T47D (cell line): Measurements from ENCODE around the genes DGCR2, TBX1 and GNB1L.

GRCh38 chr22:18148351-18148788 is 1.6 kb upstream of the USP18 start:
- RRBS: no CpG with 5 or more reads among the region's 10 CpGs

- RRBS: no CpG with 5 or more reads among the region's 14 CpGs
Observed at GRCh38 chr22:18157311-18157715, 7.3 kb downstream of the USP18 start.

DNA sequence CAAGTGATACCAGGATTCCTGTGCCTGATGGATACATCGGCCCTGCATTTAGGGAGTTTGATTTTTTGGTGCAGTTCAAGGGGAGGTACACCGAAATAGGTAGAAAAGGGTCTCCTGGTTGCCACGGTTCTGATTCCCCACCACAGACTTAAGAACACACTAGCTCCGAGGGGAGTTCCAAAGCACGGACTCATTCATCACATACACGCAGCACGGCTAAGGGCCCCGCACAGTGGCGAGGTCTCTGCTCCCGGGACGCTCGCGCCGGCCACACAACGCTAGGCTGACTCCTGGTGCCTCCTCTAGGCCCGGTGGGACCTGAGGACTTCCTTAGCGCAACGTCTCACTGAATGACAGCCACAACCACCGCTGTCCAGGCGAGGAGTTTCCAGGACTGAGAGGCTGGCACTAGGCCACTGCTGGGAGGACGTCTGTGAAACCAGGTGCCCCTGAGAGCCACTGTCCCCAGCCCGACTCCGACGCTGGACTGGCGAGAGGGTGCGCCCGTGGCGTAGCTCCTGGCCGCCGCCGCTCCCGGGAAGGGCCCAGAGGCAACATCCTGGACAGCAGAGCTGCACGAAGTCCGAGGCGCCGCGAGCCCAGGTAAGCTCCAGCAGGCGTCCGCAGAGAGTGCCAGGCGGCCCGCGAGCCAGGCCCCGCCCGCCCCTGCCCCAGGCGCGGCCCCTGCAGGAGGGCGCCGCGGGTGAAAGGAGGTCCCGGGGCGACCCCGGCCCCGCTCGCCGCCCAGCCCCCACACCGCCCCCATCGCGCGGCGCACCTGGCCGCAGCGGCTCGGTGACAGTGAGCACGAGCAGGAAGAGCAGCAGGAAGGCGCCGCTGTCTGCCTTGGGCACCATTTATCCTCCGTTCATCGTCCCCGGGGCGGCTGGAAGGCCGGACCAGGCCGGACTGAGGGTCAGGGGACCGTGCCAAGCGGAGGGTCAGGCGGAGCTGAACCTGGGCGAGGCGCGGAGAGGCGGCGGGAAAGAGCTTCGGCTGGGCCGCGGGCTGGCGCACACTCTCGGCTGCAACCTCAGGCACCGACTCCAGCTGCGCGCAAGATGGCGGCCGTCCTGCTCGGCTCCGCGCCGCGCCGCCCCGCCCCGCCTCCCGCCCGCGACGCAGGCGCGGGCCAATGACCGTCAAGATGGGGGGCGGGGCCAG is at the start of gene DGCR2:
TSS of gene DGCR2 (minus strand) at position 1,063 of the 1,164 bp plus-strand sequence.
- RRBS: 0% methylated on average over 2 of the region's 106 CpGs

GRCh38 chr22:19176440-19177563 is 1.7 kb downstream of the SLC25A1 start:
- RRBS: 63% methylated on average over 5 of the region's 31 CpGs

GRCh38 chr22:19292038-19292979 is 790 bp upstream of the CLTCL1 start:
- RRBS: no CpG with 5 or more reads among the region's 40 CpGs

DNA sequence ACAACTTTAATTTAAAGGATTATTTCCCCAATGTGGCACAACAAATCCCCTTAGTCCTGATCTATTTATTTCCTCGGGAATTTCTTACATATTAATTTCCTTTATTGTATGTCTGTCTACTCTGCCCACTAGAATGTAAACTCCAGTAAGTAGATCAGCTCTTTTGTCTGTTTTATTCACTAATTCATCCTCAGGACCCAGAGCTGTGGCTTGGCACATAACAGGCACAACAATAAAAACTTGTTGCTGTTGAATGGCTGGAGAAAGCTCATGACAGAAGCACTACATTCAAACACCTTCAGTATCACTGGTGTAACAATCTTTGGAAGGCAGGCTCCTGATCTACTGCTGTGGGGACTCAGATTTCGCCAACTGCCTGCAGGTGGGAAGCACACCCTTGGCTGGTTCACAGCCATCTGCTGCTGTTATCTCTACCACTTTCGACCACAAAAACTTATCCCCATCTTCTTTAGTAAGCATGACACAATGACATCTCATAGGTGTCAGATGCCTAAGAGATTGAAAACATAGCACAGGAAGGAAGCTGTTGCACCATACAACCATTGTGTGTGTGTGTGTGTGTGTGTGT is 12.0 kb downstream of the HIRA start:
- RRBS: no CpG with 5 or more reads among the region's 3 CpGs

- RRBS: no CpG with 5 or more reads among the region's 5 CpGs
Observed at GRCh38 chr22:19424986-19425749, 6.4 kb downstream of the HIRA start.

DNA sequence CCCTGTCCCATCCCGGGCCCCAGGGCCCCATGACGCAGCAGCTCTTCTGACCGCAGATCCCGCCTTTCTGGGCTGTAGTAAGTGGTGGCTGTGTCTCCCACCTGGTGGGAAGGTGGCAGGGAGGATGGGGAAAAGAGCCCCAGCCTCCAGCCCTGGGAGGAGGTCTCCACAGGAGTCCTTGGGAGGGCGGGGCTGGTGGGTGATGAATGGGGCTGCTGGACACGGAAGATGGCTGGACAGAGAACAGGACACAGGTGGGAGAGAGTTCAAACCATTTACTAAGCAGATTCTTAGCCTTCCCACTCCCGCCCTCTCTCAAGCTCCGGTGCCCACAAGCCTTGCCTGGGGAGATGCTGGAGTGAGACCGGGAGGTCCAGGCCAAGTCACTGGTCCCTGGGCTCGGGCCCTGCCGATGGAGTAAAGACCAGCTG is 1.4 kb downstream of the CLDN5 start:
- RRBS: 89% methylated on average over 3 of the region's 11 CpGs

DNA sequence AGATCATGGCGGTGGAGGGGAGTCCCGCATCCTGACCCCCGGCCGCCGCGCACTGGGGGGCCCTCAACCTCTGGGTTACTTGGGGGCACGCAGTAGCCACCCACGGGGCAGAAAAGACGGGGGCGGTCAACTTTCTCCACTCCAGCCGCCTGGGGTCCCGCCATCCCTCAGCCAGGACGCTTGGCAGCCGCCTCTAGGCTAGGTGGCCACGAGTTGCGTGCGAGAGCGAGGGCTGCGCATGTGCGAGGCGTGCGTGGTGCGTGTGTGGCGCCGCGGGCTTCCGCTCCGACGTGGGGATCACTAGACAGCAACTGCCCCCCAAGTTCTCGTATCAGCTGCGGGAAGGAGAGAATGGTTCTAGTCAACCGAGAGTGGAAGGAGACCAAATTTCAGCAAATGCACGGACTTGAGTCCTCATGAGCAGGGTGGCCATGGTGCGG is 42.4 kb upstream of the CLDN5 start:
- RRBS: no CpG with 5 or more reads among the region's 34 CpGs

- RRBS: no CpG with 5 or more reads among the region's 11 CpGs
Observed at GRCh38 chr22:19576816-19577528, 52.8 kb upstream of the CLDN5 start.

DNA sequence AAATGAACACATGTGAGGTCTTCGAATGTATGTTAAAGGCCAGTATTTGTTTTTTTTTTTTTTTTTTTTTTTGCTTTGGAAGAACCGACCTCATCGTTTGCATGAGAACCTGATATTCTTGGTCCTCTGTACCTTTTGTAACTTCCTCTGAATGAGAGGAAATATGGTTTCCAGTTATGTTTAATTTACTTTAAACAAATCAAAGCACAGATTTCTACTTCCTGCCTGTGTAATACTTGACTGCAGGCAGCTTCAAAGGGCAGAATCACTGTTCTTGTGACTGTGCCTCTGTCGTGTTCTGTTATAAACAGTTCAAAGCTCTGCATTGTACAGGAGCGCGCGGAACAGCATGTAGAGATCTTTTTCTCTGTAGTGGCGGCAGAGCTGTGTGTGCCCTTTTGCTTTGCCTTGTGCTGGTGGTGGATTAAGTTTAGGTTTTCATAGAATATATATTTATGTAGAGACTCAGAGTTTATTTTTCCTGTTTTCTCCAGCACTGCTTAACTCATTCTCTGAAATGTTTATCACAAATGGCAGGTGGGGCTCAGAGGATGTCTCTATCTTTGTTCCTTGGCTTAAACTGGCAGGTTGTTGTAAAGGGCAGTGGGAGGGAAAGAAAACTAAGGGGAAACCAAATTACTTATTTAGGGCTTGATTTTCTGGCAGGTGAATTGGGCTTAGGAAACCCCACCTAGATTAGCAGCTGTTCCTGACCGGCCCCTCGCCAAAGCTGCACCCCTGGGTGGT is 73.3 kb upstream of the CLDN5 start:
- RRBS: no CpG with 5 or more reads among the region's 10 CpGs

- RRBS: no CpG with 5 or more reads among the region's 15 CpGs
Observed at GRCh38 chr22:19605375-19605915, 81.2 kb upstream of the CLDN5 start.

GRCh38 chr22:19607068-19608386 is 83.3 kb upstream of the CLDN5 start:
- RRBS: 34% methylated on average over 4 of the region's 32 CpGs

DNA sequence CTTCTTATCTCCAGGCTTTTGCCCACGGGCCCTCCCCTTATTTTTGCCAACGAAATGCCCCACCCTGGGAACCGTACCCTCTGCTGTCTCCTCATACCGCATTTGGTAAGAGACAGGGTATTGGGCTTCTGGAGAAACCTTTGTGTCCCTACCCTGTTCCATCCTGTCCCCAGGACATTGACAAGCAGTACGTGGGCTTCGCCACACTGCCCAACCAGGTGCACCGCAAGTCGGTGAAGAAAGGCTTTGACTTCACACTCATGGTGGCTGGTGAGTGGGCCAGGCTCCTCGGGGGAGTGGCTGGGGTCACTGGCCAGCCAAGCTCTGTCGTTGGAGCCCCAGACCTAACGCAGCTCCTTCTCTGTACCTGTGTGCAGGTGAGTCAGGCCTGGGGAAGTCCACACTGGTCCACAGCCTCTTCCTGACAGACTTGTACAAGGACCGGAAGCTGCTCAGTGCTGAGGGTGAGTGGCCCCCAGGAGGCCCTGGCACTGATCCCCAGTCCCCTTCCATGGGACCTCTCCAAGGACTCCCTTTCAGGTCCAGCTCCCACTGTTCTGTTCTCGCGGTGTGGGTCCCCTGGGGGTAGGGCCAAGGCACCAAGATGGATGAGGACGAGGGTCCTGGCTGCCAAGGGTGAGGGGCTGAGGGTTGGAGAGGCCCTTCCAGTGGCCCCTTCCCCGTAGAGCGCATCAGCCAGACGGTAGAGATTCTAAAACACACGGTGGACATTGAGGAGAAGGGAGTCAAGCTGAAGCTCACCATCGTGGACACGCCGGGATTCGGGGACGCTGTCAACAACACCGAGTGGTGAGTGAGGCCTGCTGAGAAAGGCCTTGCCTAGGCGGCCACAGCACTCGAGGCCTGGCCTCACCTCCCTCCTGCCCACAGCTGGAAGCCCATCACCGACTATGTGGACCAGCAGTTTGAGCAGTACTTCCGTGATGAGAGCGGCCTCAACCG is 3.6 kb upstream of the GP1BB start:
- RRBS: no CpG with 5 or more reads among the region's 31 CpGs

DNA sequence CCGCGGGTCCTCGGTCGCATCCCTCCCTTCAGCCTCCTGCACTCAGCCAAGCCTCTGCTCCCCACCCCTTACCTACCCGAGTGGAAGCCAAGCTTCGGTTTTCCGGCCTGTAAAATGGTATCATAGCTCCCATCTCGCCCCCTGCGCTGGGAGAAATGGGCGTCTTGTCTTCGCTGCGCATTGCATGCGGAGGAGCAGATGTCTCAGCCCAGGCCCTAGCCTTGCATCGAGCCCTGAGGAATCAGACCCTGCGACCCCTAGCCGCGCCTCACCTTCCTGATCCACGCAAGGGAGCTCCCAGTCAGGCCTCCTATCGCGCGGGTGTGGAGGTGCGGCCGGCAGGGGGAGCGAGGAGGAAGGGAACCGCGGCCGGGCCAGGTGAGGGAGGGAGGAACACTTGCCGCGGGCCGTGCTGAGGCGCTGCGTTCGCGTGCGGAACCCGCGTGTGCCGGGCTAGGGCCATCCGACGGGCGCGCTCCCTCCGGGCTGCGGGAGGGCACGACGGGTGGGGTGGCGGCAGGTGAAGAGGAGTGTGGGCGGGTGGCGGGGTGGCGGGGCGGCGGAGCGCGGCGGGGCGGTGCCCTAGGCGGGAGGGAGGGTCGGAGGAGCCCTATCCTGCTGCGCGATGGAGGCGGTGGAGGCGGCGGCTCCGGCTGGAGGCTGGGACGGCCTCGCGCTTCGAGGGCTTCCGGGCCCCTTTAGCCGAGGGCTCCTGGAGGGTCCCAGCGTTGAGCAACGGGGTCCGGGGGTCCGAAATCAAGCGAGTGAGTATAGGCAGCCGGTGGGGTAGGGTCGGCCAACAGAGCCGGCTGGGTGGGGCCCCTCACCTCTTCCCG is 4.0 kb upstream of the TBX1 start:
- RRBS: 1% methylated on average over 21 of the region's 79 CpGs

DNA sequence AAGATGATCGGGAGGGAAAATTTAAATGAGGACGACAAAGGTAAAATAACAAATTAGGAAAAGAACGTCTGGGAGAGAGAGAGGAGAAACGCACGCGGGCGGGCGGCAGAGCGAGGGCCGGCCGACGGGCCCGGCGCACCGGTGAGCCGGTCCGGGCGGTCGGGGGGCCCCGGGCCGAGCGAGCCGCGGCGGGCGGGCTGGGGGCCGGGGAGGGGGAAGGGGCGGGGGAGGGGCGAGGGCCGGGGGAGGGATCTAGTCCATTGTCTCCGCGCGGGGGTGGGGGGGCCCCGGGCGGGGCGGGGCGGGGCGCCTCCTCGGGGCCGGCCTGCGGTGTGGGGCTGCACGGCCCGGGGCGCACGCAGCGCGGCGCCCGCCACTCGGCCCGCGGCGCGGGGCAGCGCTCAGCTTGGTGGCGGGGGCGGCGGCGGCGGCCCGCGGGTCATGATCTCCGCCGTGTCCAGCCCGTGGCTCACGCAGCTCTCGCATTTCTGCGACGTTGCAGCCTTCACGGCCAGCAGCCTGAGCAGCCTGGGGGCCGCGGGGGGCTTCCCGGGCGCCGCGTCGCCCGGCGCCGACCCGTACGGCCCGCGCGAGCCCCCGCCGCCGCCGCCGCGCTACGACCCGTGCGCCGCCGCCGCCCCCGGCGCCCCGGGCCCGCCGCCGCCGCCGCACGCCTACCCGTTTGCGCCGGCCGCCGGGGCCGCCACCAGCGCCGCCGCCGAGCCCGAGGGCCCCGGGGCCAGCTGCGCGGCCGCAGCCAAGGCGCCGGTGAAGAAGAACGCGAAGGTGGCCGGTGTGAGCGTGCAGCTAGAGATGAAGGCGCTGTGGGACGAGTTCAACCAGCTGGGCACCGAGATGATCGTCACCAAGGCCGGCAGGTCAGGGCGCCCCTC is at the start of gene TBX1:
TSS of gene TBX1 (plus strand) at position 376 of the 893 bp plus-strand sequence.
- RRBS: 47% methylated on average over 51 of the region's 133 CpGs

GRCh38 chr22:19853974-19854729 is 522 bp downstream of the GNB1L start:
- RRBS: no CpG with 5 or more reads among the region's 43 CpGs

GRCh38 chr22:19854730-19855721 is at the start of gene GNB1L:
GNB1L (minus strand) TSS chr22:19854874.
- RRBS: under 1% methylated on average over 32 of the region's 95 CpGs

GRCh38 chr22:19874269-19875287 is 19.9 kb upstream of the GNB1L start:
- RRBS: 74% methylated on average over 6 of the region's 33 CpGs

DNA sequence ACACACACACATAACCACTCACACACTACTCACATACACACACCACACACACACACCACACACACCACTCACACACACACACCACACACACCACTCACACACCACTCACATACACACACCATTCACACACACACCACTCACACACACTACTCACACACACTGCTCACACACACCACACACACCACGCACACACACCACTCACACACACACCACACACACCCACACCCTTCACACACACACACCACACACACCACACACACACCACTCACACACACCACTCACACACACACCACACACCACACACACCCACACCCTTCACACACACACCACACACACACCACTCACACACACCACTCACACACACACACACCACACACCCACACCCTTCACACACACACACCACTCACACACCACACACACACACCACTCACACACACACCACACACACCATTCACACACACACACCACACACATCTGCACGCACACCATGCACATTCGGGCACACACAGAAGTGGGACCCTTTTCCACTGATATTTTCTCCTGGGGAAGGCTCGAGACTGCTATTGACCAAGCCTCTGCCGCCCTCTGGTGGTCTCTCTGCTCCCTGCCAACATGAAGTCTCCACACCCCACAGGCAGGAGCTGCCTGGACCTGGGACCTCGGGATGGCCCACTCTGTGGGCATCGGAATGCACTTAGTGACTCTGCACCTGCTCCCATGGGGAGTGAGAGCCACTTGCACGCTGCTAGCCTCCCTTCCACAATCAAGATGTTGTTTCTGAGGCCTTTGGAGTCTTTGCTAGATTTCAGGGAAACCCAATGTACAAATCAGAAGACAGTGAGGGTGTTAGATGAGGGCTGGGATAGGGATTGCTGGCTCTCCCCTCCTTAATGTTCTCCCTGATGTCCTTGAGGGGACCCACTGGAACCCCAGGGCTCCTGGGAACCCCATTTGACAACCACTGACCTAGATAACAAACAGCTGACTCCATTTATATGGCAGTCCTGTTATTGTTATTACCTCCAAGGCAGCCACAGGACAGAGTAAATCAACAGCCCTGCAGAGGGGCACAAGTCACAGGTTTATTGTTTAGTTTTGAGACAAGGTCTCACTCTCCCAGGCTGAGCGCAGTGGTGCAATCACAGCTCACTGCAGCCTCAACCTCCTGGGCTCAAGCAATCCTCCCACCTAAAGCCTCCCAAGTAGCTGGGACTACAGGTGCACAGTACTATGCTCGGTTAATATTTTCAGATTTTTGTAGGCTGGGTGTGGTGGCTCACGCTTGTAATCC is 31.6 kb upstream of the COMT start:
- RRBS: no CpG with 5 or more reads among the region's 11 CpGs